Neutrophil (primary cell): ENCODE measurements around the genes SANBR and B3GNT2.

DNA sequence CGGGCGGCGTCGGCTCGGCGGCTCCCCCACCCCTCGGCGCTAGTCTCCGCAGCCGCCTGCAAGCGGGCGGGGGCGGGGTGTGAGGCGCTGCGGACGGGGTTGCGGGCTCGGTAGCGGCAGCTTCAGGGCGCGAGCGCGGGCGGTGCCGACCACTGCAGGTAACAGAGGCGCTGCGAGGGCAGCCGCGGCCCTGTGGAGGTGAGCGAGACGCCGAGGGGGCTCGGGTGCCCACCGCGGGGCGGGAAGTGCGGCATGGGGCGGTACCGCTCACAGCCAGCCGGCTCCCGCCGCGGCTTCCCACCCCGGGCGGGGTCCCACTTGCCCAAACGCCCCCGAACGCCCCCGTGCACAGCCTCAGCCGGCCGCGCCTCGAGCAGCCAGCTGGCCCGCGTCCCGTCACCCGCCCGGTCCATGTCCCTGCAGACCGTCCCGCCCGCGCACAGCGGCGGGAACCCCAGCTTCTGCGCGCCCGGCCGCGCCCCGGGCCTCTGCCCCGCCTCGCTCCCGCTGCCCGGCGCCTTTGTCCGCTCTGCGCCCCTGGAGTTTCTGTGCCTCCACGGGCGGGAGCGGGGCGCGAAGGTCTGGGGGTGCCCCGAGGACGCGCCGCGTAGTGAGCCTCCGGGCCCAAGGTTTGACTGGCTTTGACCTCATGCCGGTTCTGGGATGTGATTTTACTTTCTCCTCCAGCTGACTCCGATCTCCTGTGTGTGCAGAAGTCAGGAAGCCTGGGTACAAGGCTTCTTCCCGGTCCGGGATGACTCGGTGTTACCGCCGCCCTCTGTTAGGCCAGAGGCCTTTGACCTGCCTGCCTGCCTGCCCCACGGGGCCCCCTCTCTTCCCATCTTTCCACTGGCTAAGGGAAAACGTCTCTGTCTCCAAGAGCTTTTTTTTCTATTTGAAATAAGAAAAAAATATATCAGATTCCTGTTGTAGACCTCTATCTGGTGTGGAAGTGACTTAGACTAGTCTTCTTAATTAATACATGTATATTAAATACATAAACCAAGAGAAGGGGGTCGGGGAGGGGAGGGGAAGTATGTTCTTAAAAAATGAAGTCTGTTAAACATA, at the start of gene SANBR:
Gene SANBR (plus strand): TSS at position 42 of the 1,068 bp plus-strand sequence.
- PRO-cap: unidirectional peak, plus-strand start at position 69 of the sequence

DNA sequence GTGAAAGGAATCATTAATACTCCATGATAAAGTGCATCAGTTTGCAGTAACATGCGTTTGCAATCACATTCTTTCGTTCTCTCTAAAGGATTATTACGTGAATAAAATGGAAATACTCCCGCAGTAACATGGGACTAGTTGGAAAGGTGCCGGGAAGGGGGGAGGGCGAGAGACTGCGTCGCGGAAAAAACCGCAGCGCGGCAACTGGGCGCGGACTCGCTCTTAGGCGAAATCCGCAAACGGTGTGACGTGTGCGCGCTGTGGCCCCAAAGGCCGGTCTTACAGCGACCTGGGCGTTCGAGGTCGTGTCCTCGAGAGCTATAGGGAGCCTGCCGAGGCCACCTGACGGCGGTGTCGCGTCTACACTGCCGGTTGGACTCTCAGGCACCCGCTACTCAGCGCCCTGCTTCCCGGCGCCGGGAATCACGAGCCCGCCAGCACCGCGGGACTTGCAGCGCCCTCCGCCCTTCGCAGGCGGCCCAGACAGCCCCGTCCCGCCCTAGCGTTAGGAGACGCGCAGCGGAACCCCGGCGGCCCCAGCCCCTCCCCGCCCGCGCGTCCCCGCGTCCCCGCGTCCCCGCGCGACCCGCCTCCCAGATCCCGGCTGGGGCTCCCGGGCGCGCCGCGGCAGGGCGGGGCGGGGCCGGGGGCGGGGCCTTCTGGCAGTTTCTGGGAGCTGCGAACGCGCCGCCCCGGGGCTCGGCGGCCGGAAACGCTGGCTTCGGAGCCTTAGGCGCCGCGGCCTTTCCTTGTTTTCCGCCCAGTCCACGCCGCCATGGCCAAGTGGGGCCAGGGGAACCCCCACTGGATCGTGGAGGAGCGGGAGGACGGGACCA, 15.0 kb downstream of the C2orf74 start:
- PRO-cap: bidirectional peak, plus-strand start at position 709 of the sequence, minus-strand start at position 606 of the sequence

DNA sequence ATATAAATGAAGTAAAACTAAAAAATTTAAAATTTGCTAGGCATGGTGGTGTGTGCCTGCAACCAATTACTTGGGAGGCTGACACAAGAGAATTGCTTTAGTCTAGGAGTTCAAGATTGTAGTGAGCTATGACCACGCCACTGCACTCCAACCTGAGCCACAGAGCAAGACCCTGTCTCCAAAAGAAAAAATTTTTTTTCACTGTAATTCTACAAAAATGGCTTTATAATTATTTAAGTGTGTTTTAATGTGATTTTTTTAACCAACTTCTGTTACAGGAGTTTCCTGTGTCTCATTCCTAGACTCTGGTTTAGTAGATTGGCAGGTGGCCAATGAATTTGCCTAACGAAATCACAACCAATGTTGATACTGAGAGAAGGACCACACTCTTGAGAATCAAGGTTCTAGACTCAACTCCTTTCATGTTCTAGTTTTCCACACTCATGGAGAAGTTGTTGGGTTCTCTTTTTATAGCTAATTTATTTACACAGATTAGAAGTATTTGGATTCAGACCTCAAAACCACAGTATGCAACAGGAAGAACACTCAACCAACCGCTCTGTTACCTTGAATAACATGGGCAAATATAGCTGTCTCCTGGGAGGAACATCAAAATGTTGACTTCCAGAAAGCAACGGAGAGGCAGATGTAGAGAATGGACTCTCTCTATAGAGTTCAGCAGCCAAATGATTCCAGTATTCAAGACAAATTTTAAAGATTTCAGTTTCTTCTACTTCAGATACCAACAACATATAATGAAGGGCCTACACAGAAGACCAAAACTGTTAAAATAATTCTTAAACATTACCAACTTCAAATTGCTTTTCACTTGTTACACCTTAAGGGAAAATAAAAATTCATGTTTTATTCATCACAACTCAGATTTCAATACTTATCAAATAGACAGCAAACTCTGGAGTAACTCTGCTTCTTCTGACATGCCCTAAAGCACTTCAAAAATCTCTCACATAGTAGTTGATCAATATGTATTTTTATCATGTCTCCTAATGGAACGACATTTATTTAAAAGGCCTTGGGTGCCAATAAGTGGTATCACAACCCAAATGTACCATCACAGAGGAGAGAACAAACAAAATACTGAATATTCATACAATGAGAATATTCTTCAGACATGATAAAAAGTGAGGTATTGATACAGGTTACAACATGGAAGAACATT, 22.8 kb upstream of the USP34 start:
- PRO-cap: no peak

DNA sequence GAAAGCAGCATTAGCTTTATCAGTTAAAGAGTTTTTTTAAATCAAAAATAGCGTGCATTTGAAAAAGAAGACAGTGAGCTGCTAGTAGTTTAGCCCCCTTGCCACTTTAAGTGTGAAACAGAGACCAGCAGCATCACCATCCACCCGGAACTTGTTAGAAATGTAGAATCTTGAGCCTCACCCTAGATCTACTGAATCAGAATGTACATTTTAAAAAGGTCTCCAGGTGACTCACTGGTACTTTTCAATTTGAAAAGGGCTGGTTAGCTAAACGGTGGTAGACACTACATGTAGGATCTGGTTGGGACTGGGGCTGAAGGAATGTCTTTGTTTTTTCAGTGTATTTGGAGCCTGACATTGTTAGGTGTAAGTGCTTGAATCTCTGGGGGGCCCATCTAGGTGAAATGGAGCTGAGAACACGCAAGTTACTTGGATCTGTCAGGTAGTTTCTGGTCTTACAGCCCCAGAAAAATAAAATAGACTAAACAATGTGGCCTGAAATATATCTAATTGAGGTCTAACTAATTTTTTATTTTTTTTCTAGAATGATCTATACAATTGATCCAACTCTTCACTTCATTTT, 44.0 kb upstream of the XPO1 start:
- PRO-cap: no peak

- PRO-cap: no peak
Measured at GRCh38 chr2:61950524-61951057, 45.1 kb downstream of the COMMD1 start.

DNA sequence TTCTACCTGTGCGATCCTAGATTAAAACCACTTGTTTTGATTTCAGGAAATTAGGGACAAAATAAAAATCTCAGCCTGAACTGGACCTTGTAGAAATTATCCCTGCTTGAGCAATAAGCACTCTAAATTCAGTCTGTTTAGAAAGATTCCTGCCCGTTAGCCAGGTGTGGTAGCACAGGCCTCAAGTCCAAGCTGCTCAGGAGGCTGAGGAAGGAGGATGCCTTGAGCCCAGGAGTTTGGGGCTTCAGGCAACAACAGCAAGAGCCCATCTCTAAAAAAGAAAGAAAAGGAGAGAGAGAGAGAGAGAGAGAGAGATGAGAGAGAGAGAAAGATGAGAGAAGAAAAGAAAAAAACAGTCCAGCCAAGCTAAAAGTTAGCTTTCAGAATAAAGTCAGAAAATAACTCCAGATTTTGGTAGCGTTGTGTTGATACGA, 57.1 kb upstream of the B3GNT2 start:
- PRO-cap: no peak

DNA sequence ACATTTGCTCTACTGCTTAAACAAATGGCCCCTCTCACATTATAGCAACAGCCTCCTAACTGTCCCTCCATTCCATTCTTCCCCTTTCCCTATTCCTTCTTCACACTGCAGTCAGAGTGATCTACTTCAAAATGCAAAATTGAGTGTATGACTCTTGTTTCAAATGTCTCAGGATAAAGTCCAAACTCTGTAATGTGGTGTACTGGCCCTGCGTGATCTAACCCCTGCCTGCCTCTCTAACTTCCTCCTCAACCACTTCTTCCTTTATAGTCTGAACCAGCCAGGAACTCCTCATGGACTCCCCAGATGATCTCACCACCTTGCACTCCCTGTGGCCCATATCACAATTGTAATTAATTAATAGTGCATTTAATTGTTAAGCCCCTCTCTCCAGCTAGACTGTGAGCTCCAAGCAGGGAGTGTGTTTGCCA, 3.1 kb upstream of the B3GNT2 start:
- PRO-cap: no peak

DNA sequence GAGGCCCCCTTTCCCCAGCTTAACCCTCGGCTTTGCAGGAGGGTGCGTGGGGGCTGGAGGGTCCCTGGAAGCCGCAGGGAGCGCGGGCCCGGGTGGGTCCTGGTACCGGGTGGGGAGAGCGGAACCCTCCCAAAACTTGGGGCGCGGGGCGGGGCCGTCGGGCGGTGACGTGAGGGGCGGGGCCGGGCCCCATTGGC, 158 bp upstream of the B3GNT2 start:
- PRO-cap: bidirectional peak, plus-strand start outside the sequence, minus-strand start at position 134 of the sequence

DNA sequence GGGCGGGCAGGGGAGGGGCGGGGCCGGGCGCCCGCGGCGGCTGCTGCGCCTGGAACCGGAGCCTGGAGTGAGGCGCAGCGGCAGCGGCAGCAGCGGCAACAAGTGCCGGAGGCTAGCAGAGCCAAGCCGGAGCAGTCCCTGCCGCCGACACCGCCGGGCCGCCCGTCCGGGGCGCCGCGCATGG, at the start of gene B3GNT2:
Gene B3GNT2 (plus strand): TSS at position 60 of the 184 bp plus-strand sequence.
- PRO-cap: bidirectional peak, plus-strand start at position 65 of the sequence, minus-strand start outside the sequence

DNA sequence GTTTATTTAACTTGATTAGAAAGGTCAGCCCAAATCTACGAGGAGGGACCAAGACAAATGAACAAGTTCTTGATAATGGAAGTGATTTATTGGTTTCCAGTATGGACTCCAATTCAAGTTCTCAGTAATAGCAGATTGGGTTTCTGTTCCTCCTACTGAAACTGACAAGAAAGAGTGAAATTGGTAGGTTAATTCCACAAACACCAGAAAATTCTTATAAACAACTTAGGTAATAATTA, 51.8 kb upstream of the EHBP1 start:
- PRO-cap: no peak

DNA sequence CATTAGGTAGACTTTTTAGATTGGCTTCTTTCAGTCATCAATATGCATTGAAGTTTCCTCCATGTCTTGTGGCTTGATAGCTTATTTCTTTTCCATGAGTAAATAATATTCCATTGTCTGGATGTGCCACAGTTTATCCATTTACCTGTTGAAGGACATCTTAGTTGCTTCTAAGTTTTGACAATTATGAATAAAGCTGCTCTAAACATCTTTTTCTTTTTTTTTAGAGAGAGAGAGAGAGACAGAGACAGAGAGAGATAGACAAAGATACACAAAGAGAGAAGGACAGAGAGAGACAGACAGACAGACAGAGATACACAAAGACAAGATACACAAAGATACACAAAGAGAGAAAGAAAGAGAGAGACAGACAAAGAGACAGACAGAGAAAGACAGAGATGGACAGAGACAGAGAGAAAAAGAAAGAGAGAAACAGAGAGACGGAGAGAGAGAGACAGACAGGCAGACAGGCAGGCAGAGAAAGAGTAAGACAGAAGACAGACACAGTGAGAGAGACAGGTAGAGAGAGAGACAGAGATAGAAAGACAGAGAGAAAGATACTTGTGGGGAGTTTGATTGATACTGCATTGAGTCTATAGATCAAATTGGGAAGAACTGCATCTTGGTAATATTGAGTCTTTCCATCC, 25.0 kb downstream of the EHBP1 start:
- PRO-cap: no peak

- PRO-cap: no peak
Measured at GRCh38 chr2:62904716-62905513, 145.7 kb upstream of the OTX1 start.

- PRO-cap: no peak
Measured at GRCh38 chr2:63712680-63712986, 123.9 kb downstream of the MDH1 start.

DNA sequence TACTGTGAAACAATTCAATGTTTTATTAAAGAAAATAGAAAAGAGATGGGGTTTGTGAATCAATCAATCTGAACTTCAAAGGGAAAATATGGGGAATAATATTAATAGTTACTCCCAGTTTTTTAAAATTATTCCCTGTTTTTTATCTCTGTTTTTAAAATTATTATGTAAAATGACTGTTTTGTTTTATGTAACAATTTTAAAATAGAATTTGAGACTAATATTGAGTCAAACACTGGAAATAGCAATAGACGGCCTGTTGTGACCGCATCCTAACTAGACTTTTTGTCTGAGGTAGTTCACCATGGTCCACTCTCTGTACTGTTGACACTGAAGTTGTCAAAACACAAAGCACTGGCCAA, 19.7 kb upstream of the UGP2 start:
- PRO-cap: no peak

- PRO-cap: no peak
Measured at GRCh38 chr2:63827695-63828083, 14.0 kb upstream of the UGP2 start.

- PRO-cap: no peak
Measured at GRCh38 chr2:63849041-63850071, 7.7 kb downstream of the UGP2 start.

DNA sequence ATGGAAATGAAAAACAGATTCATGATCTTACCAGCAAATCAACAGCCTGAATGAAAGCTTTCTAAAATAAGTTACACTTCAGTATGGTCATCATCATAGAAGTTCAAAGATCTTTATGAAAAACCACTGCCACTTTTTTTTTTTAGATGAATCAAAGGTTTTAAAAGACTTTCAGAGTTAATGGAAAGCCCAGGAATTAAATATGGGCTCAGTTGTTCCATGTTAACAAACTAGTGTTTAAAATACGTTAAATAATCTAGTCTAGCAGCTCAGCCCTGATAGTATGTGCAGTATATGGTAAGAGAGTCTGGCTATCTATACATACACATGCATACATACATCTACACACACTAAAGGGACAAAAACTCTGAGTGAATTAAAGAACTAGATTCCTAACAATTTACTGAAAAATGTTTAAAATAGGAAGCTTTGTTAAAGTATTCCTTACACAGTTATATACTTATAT, 8.1 kb downstream of the PELI1 start:
- PRO-cap: no peak

DNA sequence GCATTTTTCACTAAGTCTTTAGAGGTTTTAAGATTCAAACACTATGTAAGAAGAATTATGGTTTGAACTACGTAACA, 1.1 kb downstream of the PELI1 start:
- PRO-cap: no peak

DNA sequence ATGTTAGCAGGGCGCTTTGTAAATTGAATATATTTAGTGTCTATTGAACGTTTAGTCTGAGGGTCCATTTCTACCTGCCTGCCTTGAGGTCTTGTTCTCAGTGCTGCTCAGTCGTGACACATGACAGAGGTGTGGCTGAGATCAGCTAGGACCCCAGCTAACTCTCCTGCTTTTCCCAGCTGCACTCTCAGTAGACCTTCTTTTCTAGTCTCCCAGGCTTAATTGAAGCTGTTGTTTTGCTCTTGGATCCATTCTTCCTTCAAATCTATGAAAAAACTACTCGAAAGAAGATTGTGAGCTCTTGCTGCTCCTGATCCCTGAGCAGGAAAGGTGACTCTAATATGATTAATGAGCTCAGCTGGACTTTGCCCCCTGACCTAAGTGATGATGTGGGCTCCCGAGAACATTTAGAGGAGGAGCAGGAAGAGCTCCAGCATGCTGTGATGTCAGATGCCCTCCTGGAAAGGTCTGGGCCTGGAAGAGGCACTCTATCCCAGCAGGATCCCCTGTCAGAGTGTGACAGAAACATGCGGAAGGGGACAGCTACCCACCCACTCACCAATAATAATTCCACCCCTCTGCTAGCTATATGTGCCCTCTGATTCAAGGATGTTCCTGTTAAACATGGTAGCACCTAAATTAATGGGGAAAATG, 117.8 kb upstream of the PELI1 start:
- PRO-cap: no peak

DNA sequence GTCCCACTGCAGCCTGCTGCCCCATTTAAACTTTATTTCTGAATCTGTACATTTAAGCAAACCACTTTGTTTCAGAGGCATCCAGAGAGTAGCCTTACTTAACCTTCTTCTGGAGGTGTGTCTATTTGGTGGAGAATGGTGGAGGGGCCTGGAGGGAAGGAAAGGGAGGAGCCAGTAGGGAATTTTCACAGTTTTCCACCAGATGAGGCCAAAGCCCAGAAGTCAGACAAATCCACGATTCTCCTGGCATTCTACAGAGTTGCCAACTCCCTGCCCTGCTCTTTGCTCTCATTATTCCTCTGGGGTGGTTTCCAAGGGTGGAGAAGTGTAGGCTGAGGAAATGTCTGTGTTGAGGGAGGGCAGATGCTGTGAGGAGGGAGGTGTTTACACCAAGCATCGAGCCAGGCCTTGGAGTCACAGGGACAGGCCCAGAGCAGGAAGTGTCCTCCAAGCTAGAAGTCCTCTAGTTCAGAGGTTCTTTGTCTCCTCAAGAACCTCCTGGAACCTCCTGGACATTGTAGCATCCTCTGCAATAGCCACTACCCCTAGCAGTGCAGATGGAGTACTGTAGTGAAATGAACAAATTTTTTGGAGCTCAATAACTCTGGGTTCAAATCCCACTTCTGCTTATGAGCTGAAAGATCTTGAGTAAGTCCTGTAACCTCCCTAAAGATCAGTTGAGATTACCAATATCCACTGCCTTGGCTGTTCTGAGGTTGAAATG, 124.1 kb upstream of the LGALSL start:
- PRO-cap: no peak